Skeletal muscle satellite cell (primary cell): ENCODE measurements around a stretch of chr9.

- CAGE, long polyA plus RNA: no peak
These were observed 226.3 kb downstream of the SMARCA2 start for GRCh38 chr9:2241509-2241850.

DNA sequence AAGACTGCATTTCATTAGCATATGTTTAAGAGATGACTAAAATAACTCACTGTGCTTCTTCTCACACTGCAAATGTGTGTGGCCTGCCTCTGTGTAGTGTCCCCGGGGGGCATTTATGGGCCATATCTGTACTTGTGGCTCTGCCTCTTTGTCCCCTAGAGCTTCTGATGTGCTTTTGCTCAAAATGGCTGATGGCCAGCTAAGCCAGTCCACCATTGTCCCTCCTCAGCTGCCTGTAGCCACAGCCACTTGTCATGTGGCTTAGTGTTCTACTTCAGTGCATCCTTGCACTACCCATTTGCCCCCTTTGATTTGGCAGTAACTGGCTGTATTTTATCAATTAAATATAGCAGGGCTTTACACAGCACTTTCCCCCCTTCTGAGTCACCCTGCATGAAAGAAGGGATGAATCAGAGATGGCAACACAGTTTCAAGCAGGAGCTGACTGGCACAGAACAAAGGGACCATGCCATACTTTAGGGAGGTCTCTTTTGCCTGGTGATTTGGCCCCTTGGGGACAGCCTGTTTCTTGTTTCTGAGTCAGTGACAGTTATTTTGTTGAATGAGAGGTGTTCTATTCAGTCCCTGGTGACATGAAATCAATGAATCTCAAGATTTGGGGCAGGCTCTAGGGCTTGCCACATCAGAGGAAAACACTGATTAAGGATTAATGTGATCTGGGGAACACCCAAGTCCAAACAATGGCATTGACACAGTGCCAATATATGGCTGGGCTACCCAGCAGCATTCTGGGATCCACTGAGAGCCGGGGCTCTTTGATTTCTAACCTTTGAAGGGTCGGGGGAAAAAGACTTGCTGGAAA, 245.5 kb downstream of the SMARCA2 start:
- CAGE, long polyA plus RNA: no peak

DNA sequence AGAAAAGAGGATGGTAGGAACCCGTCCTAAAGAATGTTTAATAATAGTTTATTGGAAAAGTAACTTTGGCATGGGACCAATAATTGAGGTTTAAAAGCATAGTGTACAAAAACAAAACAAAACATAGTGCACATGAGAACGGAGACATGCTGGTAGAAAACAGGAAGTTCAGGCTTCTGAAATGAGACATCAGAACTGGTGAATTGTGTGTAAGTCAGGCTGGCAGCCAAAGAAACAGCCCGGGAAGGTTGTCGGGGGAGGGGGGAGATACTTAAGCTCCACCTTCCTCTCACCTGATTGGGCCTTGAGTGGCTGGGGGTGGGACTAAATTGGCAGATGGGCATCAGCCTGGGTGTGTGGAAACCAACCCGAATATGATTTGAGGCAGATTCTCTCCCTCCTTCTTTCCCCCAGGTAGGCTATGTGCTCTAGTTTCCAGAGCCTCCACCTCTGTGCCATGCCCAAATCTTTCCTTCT, 256.3 kb downstream of the SMARCA2 start:
- CAGE, long polyA plus RNA: no peak

- CAGE, long polyA plus RNA: no peak
These were observed 151.7 kb upstream of the VLDLR start for GRCh38 chr9:2469656-2470460.

GRCh38 chr9:2727775-2728239, 10.5 kb downstream of the KCNV2 start:
- CAGE, long polyA plus RNA: no peak

- CAGE, long polyA plus RNA: no peak
These were observed 48.1 kb downstream of the KCNV2 start for GRCh38 chr9:2765329-2765955.

- CAGE, long polyA plus RNA: no peak
These were observed 45.1 kb downstream of the PUM3 start for GRCh38 chr9:2798851-2799050.

DNA sequence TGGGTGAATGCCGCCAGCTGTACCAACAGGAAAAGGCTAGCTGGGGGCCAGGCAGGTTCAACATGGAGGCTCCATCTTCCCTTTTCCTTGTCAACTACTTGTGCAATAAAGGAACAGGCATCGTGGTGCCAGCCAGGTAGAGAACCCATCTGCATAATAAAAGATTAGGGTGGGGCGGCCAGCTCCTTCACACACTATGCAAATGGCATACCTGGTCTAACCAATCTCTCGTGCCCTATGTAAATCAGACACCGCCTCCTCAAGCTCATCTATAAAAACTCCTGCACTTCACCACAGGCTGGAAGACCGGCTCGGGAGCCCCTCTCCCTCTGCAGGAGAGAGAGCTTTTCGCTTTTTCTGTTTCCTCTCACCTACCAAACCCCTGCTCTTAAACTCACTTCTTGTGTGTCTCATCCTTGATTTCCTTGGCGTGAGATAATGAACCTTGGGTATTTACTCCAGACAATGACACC, 244.3 kb upstream of the PUM3 start:
- CAGE, long polyA plus RNA: no peak

DNA sequence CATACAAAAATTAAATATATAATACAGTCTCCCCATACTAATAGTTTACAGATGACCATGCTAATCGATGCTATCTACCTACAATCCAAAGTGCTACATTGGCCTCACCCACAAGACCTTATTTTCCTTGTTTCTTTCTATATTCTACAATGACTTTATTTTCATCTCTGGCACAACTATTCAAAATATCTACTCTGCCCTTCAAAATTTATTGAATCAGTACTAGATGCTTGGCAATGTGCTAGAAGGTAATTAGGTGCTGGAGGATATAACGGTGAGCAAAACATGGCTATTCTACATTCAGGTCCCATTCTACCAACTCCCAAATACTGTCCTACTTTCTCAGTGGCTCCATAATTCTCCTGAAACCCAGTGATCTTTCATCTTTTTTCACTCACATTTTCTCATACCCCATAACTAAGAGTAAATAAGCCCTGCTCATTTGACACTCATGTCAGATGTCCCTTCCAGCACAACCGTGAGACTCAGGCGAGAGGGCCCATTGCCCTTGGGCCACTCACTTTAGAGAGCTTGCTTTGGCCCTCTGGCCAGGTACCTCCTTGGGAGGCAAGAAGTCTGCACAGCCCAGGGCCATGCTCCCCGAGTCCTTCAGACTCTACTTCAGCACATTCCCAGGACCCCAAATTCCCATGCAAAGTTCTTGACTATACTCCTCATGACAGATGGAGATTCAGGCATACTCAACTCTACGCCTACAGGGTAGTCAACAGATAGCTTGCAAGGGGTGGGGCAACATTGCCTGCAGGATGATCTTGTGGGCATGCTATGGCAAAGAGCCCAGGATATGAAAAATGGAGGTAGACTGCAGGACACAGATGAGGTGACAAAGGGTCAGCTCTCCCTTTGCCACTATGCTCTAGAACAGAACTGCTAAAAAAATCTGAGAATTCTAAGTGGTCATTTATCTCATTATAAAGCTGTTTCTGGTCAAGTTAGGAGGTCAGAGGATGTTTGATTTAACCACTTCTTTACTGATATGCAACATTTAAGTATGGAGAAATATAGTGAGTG, 33.6 kb downstream of the RFX3 start:
- CAGE, long polyA plus RNA: no peak

DNA sequence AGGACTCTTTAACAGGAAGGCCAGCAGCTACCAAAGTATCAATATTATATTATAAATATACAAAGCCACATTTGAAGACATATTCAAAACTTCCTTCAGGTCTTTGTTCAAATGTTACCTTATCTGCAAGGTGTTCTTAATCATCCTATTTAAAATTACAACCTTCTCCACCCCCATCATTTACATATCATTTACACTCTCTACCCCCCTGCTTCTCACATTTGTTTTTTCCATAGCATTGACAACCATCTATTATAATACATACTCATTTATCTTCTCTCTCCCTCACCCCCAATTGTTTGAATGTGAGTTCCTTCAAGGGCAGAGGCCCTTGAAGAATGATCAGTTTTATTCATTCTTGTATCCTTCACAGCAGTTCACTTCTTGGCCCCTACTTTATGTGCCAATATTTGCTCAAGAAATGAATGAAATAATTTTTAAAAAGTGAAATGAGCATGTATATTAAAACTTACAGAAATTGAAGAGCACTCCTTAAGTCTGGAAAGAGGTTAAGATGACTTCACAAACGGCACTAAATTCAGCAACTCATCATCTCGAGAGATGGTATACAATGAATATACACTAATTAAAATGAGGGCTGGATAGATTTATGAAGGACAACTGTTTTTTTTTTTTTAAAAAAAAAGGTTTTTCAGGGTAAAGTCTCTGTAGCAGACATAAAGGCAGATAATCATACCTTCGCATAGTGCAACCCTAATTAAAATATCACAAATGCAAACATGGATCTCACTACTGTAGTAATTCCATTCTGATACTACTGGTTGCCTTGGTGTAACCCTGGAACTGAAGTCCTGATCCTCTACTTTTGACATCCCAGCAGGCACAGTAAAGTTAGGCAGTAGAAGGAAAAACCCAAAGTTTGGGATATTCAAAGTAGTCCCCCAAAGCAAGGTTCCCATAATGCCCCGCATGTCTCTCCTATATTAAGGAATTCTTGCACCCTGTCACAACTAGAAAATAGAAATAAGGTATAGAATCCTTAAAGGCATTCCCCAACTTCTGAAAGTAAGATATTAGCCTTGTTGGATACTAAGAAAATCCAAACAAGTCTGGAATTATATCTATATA, 19.9 kb downstream of the RFX3 start:
- CAGE, long polyA plus RNA: no peak

DNA sequence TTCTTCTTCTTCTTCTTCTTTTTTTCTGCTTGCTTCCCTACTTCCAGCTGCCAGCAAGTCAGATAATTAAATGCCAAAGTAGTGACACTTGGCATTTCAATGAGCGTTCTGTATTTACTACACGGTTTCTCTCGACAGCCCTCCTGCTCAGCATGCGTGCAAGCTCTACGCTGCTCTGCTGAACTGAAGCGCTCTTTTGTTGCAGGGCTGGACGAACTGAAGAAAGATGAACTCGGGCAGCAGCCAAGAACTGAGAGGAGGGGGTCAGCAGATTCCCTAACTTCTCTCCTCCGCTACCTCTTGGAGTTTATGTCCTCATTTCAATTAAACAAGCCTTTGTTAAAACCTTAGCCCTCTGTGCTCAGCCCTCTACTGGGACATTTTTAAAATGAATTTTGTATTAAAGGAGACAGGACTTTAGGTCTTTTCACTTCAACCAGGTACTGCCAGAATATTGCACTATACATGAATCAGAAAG, 319.0 kb downstream of the GLIS3 start:
- CAGE, long polyA plus RNA: no peak

DNA sequence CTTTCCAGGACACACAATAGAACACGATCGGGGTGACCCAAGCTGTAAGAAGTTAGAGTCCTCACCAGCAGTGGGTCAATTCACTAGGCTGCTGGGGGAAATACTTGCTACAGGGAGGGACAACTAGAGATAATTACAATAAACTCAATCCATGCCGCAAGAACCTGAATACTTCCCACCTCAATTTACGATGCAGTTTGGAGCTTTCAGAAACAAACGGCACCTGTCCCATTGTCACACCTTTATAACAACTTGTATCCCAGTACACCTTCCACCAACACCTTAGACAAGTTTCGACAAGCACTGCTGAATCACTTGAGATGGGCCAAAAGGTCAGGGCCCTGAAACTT, 194.1 kb downstream of the GLIS3 start:
- CAGE, long polyA plus RNA: no peak

DNA sequence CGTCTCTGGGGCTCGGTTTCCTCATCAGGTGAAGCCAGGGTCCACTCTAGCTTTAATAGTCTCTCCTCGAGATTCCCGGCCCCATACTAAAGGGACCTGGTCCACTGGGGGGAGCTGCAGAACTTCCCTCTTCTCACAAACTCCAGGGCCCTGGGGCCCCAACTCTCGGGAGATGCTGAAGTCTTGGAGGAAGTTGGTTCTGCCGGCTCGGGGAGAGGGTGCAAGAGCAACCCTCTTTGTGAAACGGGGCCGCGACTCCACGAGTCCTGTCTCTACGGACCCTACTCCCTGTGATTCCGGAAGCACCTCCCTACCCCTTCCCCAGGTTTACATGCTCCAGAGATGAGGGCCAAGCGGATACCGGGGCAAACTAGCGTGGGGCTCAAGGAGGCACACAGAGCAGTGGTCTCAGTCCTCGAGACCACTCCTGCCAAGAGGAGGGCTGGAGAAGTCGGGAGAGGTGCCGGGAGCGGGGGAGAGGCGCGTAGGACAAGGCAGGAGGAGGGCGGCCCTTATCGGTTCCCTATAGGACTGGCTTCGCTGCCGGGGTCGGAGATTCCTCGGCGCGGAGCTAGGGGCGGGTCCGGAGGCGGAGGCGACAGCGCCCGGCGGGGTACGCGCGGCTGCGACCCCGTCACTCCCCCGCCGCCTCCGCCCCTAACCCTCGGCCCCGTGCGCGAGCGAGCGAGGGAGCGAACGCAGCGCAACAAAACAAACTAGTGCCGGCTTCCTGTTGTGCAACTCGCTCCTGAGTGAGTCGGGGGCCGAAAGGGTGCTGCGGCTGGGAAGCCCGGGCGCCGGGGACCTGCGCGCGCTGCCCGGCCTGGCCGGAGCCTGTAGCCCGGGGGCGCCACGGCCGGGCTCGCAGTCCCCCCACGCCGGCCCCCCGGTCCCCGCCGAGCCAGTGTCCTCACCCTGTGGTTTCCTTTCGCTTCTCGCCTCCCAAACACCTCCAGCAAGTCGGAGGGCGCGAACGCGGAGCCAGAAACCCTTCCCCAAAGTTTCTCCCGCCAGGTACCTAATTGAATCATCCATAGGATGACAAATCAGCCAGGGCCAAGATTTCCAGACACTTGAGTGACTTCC, 2.2 kb downstream of the GLIS3 start:
- CAGE, long polyA plus RNA: no peak

- CAGE, long polyA plus RNA: no peak
These were observed 65.5 kb upstream of the SLC1A1 start for GRCh38 chr9:4424808-4425204.

- CAGE, long polyA plus RNA: no peak
These were observed 1.1 kb downstream of the SLC1A1 start for GRCh38 chr9:4491061-4492081.

GRCh38 chr9:4495595-4495979, 5.3 kb downstream of the SLC1A1 start:
- CAGE, long polyA plus RNA: no peak

DNA sequence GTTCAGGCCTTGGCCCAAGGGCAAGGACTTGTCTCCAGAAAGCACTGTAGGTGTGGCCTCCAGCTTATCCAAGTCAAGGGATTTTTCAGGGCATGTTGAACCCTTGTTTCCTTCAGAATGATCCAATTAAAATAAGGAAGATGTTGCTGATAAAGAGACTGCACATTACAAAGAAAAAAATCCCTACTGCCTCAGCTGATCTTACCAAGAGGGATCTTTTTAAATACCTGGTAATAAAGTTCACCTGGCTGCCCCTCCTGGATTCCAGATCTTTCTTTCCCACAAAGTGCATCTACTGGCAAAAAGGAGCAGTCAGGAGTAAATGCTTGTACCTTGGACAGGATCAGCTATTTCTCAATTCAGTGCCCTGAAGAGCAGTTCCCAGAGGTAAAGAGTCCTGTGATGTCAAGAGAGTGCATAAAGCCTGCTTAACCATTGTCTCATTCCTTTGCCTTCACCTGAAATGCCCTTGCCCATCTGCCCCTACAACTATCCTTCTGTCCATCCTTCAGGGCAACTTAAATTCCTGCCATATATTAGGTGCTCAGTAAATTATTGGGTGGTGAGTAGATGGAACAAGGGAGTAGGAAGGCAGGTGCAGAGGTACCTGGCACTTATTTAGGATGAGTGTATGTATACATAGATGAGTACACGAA, 79.9 kb upstream of the PLPP6 start:
- CAGE, long polyA plus RNA: no peak

- CAGE, long polyA plus RNA: no peak
These were observed 29.8 kb downstream of the AK3 start for GRCh38 chr9:4711120-4711732.

GRCh38 chr9:4718890-4719479, 22.0 kb downstream of the AK3 start:
- CAGE, long polyA plus RNA: no peak

- CAGE, long polyA plus RNA: no peak
These were observed 9.4 kb downstream of the AK3 start for GRCh38 chr9:4731415-4732275.